Keratinocyte (primary cell): ENCODE data around the genes SCAI and HSPA5.

GRCh38 chr9:123139303-123139691, 105.8 kb downstream of the GPR21 start:
CAGE:
- cytosol, long polyA minus RNA: no peak
- cytosol, long polyA plus RNA: no peak
- long polyA plus RNA: no peak
- nucleus, long polyA minus RNA: no peak
- nucleus, long polyA plus RNA: no peak

GRCh38 chr9:123193028-123194294, 74.9 kb downstream of the STRBP start:
CAGE:
- cytosol, long polyA minus RNA: no peak
- cytosol, long polyA plus RNA: no peak
- long polyA plus RNA: no peak
- nucleus, long polyA minus RNA: start-site peak on the minus strand at chr9:123193357-123193499, 5 reads
- nucleus, long polyA plus RNA: no peak

CAGE:
- cytosol, long polyA minus RNA: no peak
- cytosol, long polyA plus RNA: no peak
- long polyA plus RNA: no peak
- nucleus, long polyA minus RNA: no peak
- nucleus, long polyA plus RNA: no peak
Observed at GRCh38 chr9:123356998-123357489, 1.0 kb downstream of the CRB2 start.

DNA sequence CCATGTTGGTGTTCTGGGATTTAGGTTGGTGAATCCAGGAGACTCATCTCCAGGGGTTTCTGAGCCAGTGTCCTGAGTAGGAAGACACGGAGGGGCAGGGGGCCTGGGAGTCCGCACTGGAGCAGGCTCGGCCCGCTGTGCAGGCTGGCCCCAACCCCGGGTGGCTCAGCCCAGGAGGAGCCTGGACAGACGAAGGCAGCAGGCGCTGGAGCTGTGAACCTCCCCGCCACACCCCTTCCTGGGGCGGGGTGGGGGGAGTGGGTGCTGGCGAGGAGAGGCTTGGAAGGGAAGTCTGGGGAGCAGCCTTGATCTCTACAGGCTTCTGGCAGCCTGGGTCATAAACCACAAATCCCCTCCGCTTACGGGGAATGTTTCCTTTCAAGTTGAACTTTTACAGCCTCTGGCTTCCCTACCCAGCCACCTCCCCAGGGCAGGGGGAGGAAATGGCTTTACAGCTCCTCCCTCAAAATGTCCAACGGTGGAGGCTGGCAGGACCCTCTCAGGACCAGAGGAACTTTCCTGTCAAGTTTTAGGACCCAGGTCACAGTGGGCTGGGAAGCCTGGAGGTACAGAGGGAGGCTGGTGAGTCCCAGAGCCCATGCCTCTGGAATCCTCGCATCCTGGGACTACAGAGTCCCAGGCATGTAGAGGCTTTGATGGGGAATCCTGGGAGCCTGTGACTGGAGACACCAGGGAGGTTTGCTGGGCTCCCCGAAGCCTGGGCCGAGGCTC, 19.8 kb downstream of the CRB2 start:
CAGE:
- cytosol, long polyA minus RNA: no peak
- cytosol, long polyA plus RNA: no peak
- long polyA plus RNA: no peak
- nucleus, long polyA minus RNA: no peak
- nucleus, long polyA plus RNA: no peak

DNA sequence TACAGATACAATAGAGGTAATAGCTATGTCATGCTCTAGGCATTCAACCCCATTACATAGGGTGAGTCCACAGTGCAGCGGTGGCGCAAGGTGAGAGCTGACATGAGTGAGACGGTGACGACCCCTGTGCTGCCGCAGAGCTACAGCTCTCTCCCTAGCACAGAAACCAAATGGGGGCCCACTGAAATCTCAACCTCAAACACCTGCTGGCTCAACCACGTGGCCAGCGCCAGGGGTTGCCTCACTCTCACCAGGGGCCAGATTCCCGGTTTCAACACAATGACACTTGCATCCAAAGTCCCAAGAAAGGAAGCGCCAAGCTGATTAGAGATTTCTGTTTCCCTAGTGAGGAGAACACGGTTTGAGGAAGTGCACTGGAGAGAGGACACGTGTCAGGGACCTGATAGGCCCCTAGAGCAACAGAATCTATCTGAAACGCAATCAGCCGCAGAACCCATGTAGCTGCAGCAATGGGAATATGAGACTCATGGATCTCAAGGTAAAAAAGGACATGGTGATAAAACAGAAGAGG, 114.2 kb downstream of the CRB2 start:
CAGE:
- cytosol, long polyA minus RNA: no peak
- cytosol, long polyA plus RNA: no peak
- long polyA plus RNA: no peak
- nucleus, long polyA minus RNA: no peak
- nucleus, long polyA plus RNA: no peak

DNA sequence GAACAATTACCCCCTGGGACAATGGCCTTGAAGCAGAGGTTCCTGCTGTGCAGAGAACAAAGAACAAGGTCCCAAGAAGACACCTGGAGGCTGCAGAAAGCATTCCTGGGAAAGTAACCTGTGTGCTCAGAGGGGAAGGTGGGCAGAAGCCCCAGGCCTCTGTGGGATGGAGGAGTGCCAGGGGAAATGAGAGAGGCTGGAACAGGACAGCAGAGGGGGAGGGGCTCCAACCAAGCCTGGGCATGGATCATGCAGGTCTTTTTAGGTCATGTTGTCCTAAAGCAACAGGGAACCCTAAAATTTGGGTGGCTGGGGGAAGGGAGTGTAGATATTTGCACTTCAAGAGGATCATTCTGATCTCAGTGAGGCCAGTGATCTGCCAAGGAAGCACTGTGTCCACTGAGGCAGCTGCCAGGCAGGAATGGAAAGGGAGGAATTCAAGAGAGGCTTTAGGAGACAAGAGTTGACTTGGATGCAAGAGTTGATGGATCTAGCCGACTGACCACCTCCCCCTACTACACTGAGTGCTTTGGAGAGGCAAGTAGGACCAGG, 126.7 kb downstream of the CRB2 start:
CAGE:
- cytosol, long polyA minus RNA: no peak
- cytosol, long polyA plus RNA: no peak
- long polyA plus RNA: no peak
- nucleus, long polyA minus RNA: no peak
- nucleus, long polyA plus RNA: no peak

CAGE:
- cytosol, long polyA minus RNA: no peak
- cytosol, long polyA plus RNA: no peak
- long polyA plus RNA: no peak
- nucleus, long polyA minus RNA: no peak
- nucleus, long polyA plus RNA: no peak
Observed at GRCh38 chr9:123816571-123817134, 113.3 kb downstream of the DENND1A start.

DNA sequence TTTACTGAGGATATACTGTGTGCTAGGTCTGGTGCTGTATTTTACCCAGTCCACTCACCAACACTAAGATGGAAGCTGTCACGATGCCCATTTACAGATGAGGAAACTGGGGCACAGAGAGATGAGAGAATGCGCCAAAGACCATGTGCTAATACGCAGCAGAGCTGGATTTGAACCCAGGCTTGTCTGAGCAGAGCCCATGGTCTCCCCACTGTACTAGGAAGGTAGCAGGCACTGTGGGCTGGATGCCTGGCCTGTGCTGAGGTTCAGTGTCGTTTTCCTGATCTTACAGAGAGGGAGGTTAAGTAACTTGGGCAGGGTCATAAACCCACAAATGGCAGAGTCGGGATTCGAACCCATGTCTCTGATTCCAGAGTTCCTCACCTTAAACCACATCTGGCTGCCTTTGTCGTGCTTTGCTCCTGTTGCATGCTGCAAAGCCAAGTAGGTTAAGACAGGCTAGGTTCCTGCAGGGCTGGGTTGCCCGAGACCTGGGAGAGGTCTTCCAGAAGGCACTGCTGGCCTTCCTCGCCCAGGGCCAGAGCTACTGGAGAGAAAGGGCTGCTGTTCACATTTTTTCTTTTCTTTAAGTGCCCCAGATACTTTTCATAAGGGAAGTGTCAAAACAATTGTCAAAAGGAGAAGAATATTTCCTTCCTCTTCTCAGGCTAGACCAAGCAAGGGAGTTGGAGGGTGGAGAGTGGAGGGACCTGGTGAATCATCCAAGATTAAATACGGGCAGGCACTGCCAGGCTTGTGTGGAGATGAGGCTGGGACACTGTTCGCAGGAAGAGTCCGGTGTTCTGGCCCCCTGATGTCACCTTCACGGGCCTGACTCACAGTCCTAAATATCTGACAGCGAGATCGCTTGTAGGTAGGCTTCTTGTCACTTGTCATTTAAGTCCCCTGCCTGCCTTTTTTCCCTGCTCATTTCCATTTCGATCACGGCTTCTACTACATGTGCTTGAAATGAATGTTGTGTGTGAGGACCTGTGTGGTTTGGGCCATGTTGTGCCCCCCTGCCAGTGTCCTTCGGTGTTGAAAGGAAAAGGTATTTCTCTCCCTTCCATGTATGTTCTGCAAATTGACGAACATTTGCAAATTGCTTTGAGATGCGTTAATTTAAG, 3.3 kb downstream of the NEK6 start:
CAGE:
- cytosol, long polyA minus RNA: no peak
- cytosol, long polyA plus RNA: no peak
- long polyA plus RNA: no peak
- nucleus, long polyA minus RNA: no peak
- nucleus, long polyA plus RNA: no peak

GRCh38 chr9:124267035-124268099, 9.6 kb downstream of the NEK6 start:
CAGE:
- cytosol, long polyA minus RNA: no peak
- cytosol, long polyA plus RNA: no peak
- long polyA plus RNA: no peak
- nucleus, long polyA minus RNA: no peak
- nucleus, long polyA plus RNA: no peak

CAGE:
- cytosol, long polyA minus RNA: no peak
- cytosol, long polyA plus RNA: no peak
- long polyA plus RNA: no peak
- nucleus, long polyA minus RNA: no peak
- nucleus, long polyA plus RNA: no peak
Observed at GRCh38 chr9:124270721-124271504, 13.2 kb downstream of the NEK6 start.

DNA sequence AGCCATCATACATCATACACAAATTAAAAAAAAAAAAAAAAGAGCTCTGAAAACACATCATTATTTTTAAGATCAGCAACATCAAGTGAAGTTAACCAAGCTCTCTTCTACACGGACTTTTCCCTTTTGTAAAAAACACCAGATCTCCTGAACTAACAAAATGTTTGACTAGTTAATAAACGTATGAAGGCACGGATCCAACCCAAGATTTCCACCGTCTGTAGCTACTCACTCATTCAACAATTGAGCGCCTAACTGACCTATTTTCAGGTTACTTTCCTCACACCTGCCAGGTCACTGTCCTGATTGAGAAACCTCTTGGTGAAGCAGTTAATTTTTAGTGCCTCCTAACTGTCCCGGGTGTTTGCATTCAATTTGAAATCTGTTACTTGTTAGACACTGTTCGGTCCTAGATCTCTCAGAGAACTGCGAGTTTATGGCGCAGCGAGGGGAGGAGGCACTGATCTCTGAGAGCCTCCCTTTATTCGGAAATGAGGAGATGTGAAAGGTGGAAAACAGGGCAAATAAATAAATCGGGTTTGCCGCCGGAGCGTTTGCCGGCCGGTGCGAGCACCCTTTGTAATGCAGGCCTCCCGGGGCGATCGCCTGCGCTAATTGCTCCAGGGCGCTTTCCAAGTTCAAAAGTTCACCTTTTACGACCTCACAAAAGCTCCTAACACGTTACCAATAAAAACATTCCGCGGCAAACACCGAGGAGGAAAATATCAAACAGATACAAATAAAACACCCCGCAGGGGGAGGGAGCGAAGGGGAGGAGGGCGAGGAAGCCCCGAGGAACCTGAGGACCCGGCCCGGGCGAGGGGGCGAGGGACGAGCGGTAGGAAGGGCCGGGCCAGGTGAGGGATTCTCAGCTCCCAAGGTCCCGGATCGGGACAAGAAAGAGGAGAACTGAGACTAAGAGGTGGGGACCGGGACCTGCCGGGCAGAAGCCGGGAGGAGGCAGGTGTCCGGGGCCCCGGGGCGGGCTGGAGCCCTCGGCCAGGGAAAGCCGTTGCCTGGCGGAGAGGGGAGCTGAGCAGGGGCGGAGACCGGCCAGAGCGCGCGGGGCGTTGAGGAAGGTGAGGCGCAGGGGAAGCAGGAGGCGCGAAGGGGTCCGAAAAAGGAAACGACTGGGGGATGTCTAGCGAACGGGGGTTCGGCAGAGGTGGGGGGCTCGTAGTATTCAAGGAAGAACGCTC, 1.5 kb downstream of the NR6A1 start:
CAGE:
- cytosol, long polyA minus RNA: no peak
- cytosol, long polyA plus RNA: no peak
- long polyA plus RNA: no peak
- nucleus, long polyA minus RNA: no peak
- nucleus, long polyA plus RNA: no peak

DNA sequence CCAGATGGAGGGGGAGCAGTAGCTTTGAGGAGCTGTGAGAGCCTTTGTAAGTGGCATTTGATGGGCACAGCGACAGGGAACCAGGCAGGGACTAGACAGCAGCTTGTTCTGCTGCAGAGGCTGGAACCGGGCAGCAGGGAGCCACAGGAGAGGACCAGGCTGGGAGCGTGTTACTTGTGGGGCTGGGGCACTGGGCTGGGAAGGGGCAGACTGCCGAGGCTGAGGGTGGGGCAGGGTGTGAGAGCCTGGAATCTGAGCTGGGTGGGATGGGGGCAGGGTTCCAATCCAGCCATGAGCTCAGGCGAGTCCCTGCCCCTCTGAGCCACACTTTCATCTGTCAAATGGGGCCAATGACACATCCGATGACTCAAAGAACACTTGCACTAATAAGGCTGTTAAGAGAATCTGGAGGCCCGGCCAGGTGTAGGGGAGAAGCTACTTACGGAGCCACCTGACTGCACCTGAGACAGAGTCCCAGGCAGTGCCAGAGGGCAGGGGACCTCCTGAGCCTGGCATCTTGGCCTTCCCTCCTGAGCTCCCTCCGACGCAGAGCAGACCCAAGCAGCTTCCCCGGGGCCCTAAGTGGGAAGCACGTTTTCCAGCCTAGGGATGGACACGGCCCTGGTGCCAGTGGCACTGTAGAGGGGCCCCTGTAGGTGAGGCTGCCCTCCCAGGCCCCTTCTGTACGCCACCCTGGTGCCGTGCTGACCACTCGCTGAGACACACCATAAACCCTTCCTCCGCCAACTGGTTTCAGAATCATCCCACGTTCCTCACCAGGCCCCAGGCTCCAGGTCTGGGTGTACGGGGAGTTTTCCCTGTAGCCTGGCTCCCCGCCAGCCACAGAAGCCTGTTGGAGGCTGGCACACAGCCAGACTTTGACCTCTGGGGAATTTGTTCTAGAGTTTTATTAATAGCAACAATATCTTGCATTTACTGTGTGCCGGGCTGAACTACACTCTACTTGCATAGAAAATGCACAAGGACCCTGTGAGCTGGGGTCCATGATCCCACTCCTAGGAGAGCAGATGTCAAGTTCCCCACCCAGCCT, 18.4 kb upstream of the WDR38 start:
CAGE:
- cytosol, long polyA minus RNA: no peak
- cytosol, long polyA plus RNA: no peak
- long polyA plus RNA: no peak
- nucleus, long polyA minus RNA: no peak
- nucleus, long polyA plus RNA: no peak

CAGE:
- cytosol, long polyA minus RNA: no peak
- cytosol, long polyA plus RNA: no peak
- long polyA plus RNA: no peak
- nucleus, long polyA minus RNA: no peak
- nucleus, long polyA plus RNA: no peak
Observed at GRCh38 chr9:124855928-124857046, 3.0 kb downstream of the WDR38 start.

DNA sequence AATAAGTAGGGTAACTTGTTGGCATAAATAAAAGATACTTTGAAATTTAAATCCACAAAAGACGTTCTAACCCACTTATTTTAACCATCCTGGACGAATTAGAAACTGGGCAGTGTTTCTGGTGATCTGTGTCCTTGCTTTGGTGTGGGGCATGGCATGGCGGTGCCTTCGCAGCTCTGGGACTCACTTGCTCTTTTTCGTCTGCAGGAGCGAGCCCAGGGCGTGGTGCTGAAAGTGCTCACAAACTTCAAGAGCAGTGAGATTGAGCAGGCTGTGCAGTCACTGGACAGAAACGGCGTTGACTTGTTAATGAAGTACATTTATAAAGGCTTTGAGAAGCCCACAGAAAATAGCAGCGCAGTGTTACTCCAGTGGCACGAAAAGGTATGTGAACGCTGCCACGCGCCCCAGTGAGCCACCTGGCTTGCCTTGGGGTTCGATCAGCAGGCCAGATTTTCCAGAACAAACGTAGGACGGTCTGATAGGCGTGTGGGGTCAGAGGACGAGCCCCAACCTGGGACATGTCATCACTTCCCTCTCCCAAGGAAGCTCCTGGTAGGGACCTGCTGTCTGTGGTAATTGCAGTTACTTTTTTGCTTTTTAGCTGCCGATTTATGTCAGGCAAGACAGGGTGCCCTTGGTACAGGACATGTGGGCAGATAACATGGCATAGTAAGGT, 13.0 kb downstream of the ARPC5L start:
CAGE:
- cytosol, long polyA minus RNA: start-site peak on the plus strand centred at position 328 of the sequence, 33 bp wide, 5 reads
- cytosol, long polyA plus RNA: no peak
- long polyA plus RNA: no peak
- nucleus, long polyA minus RNA: no peak
- nucleus, long polyA plus RNA: no peak

DNA sequence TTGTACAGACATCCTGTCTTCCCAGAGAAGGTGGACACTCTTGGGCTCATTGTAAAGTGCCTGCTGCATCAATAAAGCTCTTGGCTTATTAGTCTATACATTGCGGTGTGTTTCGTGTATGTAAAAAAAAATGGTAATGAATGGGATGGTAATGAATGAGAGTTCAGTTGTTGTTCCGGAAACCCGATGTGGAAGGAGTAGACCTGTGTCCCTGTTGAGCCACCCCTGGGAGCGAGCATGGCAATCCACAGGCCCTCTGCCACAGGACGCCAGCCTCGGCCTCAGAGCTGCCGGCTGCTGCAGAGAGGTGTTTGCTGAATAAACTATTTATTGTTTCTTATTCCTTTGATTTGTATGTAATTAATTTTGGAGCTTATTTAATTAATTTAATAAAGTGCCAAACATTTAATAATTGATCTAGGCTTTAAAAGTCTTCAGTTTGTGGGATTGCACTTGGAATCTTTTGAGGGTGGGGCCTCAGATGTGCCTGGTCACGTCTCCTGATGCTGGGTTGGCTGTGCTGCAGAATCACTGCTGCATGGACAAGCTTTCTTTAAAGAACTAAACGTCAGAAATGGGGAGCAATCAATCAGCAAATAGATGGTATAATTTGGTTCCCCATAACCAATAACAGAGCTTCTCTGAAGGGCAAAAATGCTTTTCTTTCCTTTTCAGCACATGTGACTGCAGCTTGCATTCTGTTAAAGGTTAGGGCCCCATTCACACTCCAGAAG, 15.6 kb downstream of the ARPC5L start:
CAGE:
- cytosol, long polyA minus RNA: no peak
- cytosol, long polyA plus RNA: start-site peak on the minus strand centred at position 39 of the sequence, 157 bp wide, 26 and 11 reads in 2 replicates; start-site peak on the minus strand centred at position 210 of the sequence, 91 bp wide, 9 and 23 reads in 2 replicates
- long polyA plus RNA: no peak
- nucleus, long polyA minus RNA: no peak
- nucleus, long polyA plus RNA: start-site peak on the minus strand centred at position 111 of the sequence, 221 bp wide, 16 and 6 reads in 2 replicates

GRCh38 chr9:125143220-125144127, at the start of gene SCAI:
Gene SCAI, minus strand, starts transcription at chr9:125143528.
CAGE:
- cytosol, long polyA minus RNA: no peak
- cytosol, long polyA plus RNA: no peak
- long polyA plus RNA: start-site peak on the minus strand at chr9:125143449-125143571, 26 and 34 reads in 2 replicates
- nucleus, long polyA minus RNA: start-site peak on the minus strand at chr9:125143488-125143553, 14 reads
- nucleus, long polyA plus RNA: no peak

GRCh38 chr9:125240145-125241439, at the start of gene HSPA5:
Gene HSPA5, minus strand, starts transcription at chr9:125241343.
CAGE:
- cytosol, long polyA minus RNA: start-site peak on the minus strand at chr9:125240207-125240213, 23 reads; start-site peak on the minus strand at chr9:125241319-125241334, 233 reads
- cytosol, long polyA plus RNA: start-site peak on the minus strand at chr9:125241314-125241333, 152 and 37 reads in 2 replicates
- long polyA plus RNA: start-site peak on the minus strand at chr9:125241258-125241344, 4,323 and 602 reads in 2 replicates
- nucleus, long polyA minus RNA: start-site peak on the minus strand at chr9:125240298-125240307, 72 reads; start-site peak on the plus strand at chr9:125240750-125240843, 7 reads; start-site peak on the minus strand at chr9:125241269-125241338, 893 reads
- nucleus, long polyA plus RNA: start-site peak on the minus strand at chr9:125240744-125240908, 388 and 678 reads in 2 replicates; start-site peak on the minus strand at chr9:125241019-125241077, 151 and 398 reads in 2 replicates; start-site peak on the minus strand at chr9:125241218-125241344, 2,959 and 4,254 reads in 2 replicates

DNA sequence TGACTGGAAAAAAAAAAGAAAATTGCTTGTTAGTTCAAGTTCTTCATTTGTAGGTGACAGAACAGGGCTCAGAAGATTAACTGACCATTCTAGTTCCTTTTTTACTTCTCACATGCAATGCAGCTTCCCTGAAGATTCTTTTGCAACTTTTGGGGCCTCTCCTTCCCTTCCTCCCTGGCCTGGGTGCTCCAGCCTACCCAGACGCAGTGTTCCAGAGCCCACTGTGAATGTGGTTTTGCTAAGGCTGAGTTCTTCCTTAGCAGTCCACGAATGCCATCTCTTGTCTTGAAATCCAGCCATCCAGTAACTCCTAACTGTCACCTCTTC, 2.4 kb upstream of the GAPVD1 start:
CAGE:
- cytosol, long polyA minus RNA: no peak
- cytosol, long polyA plus RNA: no peak
- long polyA plus RNA: no peak
- nucleus, long polyA minus RNA: no peak
- nucleus, long polyA plus RNA: no peak

GRCh38 chr9:125343190-125343970, 81.8 kb downstream of the GAPVD1 start:
CAGE:
- cytosol, long polyA minus RNA: no peak
- cytosol, long polyA plus RNA: no peak
- long polyA plus RNA: no peak
- nucleus, long polyA minus RNA: no peak
- nucleus, long polyA plus RNA: no peak

CAGE:
- cytosol, long polyA minus RNA: no peak
- cytosol, long polyA plus RNA: no peak
- long polyA plus RNA: no peak
- nucleus, long polyA minus RNA: no peak
- nucleus, long polyA plus RNA: no peak
Observed at GRCh38 chr9:125428378-125428616, 166.7 kb downstream of the GAPVD1 start.